SJSA1 (cell line): ENCODE measurements around the genes UBA2, LGI4 and CD22.

- RAMPAGE, long total RNA: no peak
Measured at GRCh38 chr19:34428241-34429506, at the start of gene UBA2. TSS of gene UBA2 (plus strand) at chr19:34428381.

- RAMPAGE, long total RNA: no peak
Measured at GRCh38 chr19:34432622-34433400, 4.6 kb downstream of the UBA2 start.

DNA sequence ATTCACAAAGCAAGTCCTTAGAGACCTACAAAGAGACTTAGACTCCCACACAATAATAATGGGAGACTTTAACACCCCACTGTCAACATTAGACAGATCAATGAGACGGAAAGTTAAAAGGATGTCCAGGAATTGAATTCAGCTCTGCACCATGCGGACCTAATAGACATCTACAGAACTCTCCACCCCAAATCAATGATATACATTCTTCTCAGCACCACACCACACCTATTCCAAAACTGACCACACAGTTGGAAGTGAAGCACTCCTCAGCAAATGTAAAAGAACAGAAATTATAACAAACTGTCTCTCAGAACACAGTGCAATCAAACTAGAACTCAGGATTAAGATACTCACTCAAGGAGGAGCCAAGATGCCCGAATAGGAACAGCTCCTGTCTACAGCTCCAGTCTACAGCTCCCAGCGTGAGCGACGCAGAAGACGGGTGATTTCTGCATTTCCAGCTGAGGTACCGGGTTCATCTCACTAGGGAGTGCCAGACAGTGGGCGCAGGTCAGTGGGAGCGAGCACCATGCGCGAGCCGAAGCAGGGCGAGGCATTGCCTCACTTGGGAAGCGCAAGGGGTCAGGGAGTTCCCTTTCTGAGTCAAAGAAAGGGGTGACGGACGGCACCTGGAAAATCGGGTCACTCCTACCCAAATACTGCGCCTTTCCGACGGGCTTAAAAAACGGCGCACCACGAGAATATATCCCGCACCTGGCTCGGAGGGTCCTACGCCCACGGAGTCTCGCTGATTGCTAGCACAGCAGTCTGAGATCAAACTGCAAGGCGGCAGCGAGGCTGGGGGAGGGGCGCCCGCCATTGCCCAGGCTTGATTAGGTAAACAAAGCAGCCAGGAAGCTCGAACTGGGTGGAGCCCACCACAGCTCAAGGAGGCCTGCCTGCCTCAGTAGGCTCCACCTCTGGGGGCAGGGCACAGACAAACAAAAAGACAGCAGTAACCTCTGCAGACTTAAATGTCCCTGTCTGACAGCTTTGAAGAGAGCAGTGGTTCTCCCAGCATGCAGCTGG, 66.6 kb upstream of the ZNF30 start:
- RAMPAGE, long total RNA: no peak

- RAMPAGE, long total RNA: no peak
Measured at GRCh38 chr19:34962926-34963764, 884 bp downstream of the ZNF792 start.

DNA sequence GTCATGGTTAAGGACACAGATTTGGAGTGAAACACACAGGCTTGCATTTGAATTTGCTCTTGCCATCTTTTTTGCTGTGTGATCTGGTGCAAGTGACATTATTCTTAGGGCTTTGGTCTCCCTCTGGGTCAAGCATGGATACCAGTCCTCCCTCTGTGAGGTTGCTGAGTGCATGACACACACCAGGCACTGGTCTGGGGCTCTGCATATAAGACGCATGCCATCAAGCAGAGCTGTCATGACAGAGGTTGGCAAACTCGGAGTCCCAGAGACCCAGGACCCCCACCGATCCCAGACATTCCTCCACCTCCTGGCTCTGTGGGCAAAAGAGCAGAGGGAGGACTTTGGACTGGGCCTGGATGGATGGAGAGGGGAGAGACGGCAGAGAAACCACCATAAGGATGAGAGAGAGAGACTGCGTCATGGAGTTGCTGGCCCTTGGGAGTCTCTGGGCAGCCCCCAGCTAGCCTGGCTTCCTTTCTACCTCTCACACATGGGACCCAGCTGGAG, 1.4 kb downstream of the HPN start:
- RAMPAGE, long total RNA: no peak

DNA sequence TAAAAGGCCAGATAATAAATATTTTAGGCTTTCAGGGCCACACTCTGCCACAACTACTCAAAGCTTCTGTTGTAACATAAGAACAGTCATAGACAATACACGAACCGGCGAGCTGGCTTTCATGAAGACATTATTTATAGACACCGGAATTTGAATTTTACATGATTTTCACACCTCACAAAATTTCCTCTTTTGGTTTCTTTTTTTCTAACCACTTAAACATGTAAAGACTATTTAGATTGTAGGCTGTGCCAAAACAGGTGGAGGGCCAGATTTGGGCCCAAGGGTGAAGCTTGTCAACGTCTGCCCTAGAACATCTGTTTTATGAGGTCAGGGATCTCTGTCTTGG, 29.7 kb upstream of the FXYD3 start:
- RAMPAGE, long total RNA: no peak

DNA sequence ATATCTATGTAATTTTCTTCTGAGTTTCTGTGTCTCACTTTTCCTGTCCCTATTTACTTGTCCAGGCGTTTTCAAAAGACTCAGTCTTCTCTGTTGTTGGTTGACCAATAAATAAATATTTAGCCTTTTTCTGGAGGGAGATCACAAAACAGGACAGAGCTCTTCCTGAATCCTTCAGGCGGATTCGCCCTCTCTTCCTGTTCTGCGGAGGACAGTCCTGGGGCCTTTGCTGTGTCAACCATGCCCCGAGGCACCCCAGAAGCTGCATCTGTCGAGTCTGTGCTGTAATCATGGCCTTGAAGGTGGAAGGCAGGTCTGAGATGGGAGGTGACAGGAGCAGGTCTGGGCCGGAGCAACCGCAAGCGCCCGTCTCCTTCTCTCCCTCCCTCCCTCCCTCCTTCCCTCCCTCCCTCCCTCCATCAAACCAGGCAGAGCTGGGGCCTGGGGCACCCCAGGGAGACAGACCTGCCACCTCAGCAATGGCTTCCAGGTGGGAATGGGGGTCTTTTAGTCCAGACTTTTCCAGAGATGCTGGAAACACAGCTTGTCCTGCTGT, 4.7 kb upstream of the FXYD3 start:
- RAMPAGE, long total RNA: no peak

DNA sequence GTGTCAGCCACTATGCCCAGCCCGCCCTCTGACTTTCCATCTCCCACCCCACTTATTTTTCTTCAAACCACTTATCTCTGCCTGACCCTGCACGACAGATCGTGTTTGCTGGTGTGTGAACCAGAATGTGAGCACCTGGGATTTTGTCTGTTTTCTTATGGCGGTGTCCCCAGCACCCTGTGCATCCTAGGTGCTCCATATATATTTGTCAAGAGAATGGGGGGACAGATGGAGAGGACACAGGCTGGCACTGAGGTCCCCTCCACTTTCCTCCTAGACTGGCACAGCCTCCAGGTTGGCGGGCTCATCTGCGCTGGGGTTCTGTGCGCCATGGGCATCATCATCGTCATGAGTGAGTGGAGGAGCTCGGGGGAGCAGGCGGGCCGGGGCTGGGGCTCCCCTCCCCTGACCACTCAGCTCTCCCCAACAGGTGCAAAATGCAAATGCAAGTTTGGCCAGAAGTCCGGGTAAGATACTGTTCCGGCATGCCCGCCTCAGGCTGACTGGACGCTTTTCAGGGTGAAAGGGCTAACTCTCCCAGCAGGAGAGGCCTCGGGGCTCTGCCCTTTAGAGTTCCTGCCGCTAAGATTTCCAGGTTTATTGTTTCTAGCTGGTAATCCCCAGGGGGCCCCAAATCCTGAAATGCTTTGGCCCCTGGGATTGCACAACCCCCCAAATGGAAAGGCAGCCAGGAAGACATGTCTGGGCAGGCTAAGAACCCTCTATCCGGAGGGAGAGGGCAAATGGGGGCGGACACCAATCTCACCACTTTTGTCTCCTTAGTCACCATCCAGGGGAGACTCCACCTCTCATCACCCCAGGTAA, 7.1 kb downstream of the FXYD3 start:
- RAMPAGE, long total RNA: no peak

GRCh38 chr19:35131148-35131550, 3.7 kb downstream of the LGI4 start:
- RAMPAGE, long total RNA: no peak

DNA sequence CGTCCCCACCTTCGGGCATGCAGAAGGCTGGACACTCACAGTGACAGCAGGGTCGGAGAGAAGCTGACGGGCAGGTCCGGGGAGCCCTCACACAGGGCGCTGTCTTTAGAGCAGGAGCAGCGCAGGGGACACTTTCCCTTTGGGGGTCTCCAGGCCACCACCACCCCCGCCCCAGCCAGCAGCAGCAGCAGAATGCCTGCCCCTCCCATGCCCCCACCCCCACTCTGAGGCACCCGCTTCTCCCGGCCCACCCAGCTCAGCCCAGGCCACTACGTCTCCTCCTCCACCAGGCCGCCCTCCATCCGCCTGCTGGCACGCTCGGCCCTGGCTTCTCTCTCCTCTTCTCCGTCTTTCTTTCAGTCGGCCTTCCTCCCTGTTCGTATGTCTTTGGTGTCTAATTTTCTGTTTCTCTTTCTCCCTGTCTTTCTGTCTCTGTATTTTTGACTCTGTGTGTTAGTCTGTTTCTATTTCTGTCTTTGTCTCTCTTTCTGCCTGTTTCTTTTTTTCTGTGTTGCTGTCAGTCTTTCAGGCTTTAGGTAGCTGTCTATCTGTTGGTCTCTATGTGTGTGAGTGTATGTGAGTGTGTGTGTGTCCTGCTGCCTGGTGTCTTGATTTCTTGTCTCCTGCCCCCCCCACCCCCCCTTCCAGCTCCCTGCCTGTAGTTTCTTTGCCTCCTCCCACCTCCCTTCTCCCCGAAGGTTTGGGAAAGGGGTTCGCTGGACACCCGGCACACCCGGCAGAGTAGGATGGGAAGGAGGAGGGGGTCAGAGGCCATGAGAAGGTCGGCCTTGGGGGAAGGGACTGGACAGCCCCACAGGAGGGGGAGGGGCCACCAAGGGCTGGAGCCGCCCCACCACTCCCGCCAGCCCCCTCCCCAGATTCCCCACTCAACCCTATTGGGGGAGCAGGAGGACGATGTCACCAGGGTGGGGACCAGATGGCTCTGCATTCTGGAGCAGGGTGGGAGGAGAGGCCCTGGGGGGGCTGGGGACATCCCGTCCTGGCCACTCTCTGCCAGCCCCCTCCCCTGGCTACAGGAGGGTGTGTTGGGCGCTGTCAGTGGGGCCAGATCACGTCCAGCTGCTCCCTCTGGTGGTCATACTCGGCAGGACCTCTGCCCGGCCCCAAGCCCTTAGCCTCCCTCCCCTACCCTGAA, at the start of gene LGI4:
Gene LGI4, minus strand, starts transcription at position 588 of the 1,156 bp plus-strand sequence.
- RAMPAGE, long total RNA: no peak

GRCh38 chr19:35138419-35138724, 252 bp upstream of the FXYD1 start:
- RAMPAGE, long total RNA: no peak

- RAMPAGE, long total RNA: no peak
Measured at GRCh38 chr19:35139815-35140171, 1.2 kb downstream of the FXYD1 start.

DNA sequence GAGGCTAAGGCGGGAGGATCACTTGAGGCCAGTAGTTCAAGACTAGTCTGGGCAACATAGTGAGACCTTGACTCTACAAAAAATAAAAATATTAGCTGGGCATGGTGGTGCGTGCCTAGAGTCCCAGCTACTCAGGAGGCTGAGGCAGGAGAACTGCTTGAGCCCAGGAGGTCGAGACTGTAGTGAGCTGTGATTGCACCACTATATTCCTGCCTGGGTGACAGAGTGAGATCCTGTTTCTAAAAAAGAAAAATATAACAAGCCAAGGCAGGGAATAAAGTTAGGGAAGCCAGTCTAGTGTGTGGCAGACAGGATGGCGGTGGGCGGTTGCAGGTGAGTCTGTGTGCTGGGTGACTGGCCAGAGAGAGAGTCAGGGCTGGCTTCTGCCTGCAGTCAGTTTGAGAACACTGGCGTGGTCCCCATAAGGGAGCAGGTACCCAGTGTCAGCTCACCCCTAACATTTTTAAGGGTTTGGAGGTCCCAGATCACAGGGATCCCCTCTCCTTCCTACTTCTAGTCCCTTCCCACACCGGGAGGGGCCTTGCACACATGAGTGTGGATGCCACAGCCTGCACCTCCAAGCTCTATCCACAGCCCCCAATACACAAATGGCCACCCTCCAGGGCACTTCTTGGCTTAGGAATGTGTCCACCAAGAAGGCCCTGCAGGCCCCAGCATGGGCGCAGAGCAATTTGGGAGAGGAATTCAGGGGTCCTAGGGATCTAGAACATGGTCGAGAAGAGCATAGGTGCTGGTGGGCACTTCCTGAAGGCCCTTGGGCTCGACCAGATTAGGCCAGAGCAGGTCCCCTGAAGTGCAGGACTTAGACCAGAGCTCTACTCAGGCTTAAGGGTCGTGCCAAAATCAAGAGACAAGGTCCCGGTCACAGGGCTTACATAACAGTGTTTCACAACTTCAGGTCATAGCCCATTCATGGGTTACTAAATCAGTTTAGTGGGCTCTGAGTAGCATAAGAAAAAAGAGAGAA, 15.8 kb downstream of the FXYD5 start:
- RAMPAGE, long total RNA: no peak

- RAMPAGE, long total RNA: no peak
Measured at GRCh38 chr19:35254382-35255506, 5.9 kb downstream of the LSR start.

DNA sequence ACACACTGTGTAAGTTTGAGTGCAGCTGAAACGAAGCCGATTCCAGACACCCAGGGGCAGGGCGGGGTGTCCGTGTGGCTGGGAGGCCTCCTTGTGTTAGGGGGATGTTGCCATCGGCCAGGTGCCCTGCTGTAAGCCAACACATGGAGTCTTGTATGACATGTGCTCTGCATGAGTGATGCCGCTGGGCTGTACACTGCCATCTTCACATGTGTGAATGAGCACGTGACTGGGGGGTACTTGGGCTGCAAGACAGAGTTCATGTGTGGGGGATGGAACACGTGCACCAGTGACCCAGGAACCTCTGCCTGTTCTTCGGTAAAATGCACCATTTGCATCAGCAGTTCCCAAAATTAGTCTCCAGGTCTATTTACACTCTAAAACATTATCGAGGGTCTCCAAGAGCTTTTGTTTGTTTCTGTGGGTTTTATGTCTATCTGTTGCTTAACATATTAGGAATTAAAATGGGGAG, 8.9 kb upstream of the USF2 start:
- RAMPAGE, long total RNA: no peak

- RAMPAGE, long total RNA: no peak
Measured at GRCh38 chr19:35265623-35266637, 2.8 kb upstream of the USF2 start.

DNA sequence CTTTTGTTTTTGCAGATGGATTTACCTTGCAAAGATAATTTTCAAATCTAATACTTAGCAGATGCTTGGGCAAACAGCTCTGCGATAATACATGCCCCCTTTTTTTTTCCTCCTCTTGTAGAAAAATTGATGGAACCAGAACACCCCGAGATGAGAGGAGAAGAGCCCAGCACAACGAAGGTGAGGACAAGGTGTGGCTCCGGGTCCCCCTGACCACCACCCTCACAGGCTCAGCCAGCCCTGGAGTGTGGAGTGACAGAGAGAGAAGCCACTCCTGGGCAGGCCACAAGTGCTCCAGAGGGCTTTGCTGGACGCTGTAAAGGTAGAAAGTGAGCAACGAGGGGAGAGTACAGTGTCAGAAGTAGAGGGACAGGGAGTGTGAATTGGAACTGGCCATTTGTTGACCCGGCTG, 2.2 kb downstream of the USF2 start:
- RAMPAGE, long total RNA: no peak

GRCh38 chr19:35271374-35272035, 2.7 kb downstream of the USF2 start:
- RAMPAGE, long total RNA: no peak

DNA sequence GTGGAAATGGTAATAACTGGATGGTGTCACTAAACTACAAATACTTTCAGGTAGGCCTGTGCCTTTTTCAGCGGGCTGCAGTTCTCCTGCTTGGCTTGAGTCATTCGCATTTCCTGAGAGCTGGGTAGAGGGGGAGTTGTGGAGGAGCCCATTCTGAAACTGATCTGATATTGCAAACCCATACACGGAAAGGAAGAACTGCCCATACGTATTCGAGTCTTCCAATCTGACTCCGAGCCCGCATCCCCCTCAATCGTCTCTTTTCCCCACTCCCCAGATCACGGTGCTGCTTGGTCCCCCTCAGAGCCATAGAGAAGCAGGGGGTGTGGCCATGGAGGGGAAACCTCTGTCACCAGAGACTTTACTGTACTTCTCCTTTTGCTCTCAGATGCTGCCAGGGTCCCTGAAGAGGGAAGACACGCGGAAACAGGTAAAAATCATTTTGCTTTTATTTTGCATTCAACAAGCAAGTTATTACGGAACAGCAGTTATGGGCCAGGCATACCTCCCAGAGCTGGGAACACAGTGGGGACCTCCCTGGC, at the start of gene CD22:
Gene CD22, plus strand, starts transcription at position 387 of the 542 bp plus-strand sequence.
- RAMPAGE, long total RNA: no peak

GRCh38 chr19:35332824-35333154, 3.8 kb downstream of the CD22 start:
- RAMPAGE, long total RNA: no peak